Measurements from ENCODE around the genes ZNF736 and TPST1.

DNA sequence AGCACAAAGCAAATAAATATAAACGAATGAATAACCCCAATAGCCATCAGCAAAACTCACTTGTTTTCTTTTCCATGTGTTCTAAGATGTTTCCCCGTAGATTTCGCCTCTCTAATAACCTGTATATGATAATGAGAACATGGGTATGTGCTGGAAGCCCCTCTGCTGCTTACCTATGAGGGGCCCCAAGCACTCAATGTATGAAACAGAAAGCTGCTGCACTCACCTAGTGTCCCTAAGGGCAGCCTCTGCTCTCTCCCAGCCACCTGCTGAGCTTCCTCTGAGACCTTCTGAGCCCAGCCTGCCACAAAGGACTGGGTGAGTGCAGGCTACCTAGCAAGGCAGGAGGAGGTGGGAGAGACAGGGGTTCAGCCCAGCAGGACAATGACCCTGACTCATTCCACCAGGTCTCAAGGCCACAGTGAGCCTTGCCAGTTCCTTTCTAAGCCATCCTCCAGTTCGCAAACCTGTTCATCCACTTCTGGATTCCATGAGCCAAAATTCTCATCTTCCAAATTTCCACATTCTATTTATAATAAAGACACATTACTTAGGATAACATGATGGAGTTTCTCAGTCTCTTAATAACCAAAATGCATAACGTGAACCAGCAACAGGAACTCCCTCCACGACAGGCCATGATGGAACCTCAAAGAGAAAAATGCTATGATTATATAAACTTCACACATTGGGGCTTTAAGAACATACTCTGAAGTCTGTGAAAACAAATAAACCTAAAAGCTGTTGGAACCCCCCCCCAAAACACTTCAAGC is 16.2 kb downstream of the VOPP1 start:
- PRO-cap, result no peak

GRCh38 chr7:55593585-55593923 is 21.3 kb upstream of the VOPP1 start:
- PRO-cap, result unidirectional peak, plus-strand start at chr7:55593827

- PRO-cap, result no peak
Measured at GRCh38 chr7:56055346-56055788, 3.8 kb downstream of the CCT6A start.

DNA sequence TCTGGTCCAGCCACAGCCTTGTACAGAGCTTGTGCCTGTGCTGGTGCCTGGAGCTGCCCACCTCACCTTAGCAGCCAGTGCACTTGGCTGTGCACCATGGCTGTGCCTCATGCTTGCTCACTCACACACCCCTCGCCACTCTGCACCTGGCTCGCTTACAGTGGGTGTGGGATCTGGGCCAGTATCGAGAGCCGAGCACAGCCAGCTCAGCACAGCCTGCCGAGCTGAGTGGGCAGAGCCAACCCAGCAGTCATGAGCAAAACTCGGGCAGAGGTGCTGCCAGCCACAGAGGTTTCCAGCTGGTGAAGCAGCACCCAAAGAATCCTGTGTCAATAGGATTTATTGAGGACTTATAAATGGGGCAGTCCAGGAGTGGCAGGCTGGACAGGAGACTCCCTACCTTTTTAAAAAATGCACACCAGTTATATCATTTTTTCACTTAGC is 140.0 kb upstream of the NUPR2 start:
- PRO-cap, result no peak

- PRO-cap, result no peak
Measured at GRCh38 chr7:57203475-57203910, 71.3 kb upstream of the ZNF479 start.

DNA sequence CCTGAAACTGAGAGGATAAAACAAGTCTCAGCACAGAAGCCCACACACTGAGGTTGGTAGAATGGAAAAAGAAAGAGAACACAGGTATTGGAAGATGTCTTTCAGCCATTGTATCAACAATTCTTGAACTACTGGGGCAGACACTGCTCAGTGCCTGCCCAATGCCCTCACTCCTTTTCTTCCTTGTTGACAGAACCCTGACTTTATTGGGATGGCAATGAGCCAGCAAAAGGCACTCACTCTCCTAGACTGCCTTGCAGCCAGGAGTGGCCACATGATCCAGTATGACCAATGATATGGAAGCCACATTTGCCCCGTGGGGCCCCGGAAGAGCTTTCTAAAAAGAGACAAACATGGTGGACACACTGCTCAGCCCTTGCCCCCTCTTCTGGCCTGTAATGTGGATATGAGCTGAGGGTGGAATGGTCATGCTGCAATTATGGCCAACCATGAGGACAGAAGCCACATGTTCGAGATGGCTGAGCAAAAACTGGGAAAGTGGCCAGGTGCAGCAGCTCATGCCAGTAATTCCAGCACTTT is 88.5 kb upstream of the ZNF716 start:
- PRO-cap, result no peak

GRCh38 chr7:57375579-57376368 is 74.2 kb upstream of the ZNF716 start:
- PRO-cap, result no peak

DNA sequence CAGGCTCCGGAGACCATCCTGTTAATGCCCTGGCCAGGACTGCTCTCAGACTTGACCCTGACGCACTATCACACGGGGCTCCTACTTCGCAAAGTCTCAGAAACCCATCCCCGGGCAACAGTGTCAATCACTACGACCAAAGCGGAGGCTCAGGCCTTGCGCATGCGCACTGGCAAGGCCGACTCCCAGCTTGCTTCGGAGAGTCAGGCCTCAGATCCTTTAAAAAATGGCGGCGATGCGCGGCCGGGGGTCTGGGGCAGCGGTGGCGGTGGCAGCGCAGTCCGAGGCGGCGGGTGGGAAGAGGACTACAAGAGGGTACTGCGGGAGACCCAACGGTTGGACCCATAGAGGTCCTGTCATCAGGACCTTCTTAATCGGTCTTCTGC is 196.9 kb downstream of the ZNF716 start:
- PRO-cap, result no peak

DNA sequence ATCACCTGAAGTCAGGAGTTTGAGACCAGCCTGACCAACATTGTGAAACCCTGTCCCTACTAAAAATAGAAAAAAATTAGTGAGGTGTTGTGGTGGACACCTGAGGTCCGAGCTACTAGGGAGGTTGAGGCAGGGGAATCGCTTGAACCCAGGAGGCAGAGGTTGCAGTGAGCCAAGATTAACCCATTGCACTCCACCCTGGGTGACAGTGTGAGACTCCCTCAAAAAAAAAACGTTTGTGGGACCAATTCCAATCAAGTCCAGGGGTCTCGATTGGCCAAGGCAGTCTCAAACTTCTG is 333.6 kb downstream of the ZNF716 start:
- PRO-cap, result unidirectional peak, plus-strand start at position 224 of the sequence

DNA sequence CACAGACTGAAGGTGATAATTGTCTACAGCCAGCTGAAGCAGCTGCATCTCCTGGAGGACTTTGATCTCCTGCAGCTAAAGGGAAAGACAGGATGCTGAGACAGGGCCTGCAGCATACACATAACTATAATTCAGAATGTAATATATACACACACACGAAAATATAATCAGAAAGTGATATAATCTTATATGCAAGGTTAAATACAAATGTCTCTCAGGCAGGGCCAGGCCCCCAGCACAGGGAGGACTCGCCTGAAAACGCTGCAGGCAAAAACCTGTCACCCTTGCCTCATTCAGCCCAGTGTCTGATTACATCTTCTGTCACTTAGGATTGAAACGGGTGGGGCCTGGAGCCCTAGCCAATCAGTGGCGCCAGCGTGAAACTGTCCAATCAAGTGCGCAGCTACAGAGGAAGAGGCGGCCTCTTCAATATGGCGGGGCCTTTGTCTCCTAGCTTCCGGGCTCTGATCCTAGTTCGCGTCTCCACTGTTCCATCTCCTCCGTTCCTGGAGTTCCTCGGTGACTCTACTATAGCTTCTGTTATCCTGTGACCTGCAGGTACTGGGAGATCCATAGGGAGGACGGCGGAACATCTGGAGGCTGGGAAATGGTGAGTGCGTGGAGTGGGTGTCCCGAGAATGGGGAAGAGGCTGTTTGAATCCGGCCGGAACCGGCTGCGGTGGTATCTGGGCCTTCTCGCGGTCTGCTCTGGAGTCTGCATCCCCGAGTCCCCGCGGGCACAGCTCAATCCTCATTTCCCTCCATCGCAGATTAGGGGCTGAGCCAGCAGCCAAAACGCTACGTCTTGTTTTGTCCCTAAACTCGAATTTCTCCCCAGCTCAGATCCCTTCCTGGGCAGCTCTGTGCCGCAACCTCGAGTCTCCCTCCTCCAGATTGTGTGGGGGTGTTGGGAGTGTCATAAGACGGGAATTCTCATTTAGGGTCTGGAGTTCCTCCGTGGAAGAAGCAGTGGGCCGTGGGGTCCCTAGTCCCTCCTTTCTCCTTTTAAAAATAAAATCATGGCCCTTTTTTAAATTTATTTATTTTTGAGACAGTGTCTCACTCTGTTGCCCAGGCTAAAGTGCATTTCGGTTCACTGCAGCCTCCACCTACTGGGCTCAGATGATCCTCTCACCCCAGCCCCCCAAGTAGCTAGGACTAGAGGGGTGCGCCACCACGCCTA is at the start of gene ZNF736:
Gene ZNF736, plus strand, starts transcription at position 418 of the 1,183 bp plus-strand sequence.
- PRO-cap, result bidirectional peak, plus-strand start at position 473 of the sequence, minus-strand start at position 307 of the sequence

GRCh38 chr7:64500349-64501386 is 62.2 kb downstream of the ZNF680 start:
- PRO-cap, result no peak

DNA sequence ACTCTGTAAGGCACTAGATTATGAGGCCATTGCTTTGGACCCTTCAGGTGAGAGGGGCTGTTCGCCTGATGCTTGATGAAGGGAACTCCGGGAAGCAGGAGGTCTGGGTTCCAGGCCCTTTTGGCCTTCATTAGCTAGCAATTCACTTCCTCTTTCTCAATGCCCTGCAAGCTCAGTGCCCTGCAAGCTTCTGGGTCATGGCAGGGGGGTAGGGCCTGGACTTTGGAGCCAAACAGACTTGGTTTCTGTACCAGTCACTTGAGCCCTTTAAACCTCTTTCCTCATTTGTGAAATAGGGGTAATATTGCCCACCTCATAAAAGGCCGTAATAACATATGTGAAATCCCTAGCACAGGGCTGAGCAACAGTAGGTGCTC is 1.1 kb downstream of the ASL start:
- PRO-cap, result unidirectional peak, minus-strand start at position 161 of the sequence; unidirectional peak, minus-strand start at position 197 of the sequence

- PRO-cap, result no peak
Measured at GRCh38 chr7:66077617-66078510, 2.2 kb downstream of the ASL start.

DNA sequence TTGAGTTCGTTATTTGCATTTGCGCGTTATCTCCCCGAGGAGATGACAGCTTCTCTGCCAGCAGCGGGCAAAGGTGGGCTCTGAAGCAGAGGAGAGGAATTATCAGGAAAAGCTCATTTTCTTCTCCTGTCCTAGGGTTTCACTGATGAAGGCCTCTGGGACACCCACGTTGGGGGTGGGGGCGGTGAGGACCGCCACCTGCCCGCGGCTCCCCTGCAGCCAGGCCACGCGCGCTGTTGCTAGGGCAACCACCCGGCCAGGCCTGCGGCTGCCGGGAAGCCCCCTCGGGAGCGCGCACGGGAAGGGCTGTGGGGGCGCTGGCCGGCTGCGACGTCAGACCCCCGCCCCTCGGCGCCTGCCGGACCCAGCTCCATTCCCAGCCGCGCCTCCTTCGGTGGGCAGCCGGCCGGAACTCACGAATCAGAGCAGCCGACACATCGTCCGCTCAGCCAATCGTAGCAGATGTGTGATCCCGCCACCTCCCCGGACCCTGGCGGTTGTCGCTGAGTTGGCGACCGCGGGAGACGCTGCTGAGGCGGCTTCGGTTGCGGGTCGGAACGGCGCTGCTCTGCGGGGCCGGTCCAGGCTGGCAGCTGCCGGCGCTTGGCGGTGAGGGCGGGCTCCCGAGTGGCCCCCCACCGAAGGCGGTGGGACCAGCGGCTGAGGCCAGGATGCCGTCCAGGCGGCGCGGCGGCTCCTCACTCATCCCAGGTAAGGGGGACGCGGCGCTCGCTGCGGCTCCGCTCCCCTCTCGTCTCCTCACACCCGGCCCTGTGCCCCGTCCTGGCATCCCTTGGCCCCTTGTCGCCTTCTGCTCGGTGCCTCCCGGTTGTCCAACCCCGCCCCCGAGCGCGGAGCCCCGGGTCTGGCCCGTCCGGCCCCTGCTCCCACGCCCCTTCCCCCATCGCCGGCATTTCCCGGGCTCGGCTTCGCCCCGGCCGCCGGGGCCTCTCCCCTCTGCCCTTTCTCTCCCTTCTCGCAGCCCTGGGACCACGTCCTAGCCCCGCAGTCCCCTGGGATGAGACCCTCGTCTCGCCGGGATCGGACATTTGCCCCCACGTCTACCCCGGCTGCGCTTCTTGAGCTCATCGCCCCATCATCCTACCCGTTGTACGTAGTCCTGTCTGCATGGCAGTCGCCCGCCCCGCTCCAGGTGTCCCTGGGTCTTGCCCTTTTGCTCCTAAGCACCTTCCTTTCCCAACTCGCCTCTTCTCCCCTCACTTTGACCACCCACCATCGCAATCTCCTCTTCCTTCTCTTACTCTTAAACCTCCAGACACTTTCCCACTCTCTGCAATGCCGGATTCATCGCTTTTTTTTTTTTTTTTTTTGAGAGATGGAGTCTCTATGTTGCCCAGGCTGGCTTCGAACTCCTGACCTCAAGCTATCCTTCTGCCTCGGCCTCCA is at the start of gene TPST1:
Gene TPST1, plus strand, starts transcription at position 523 of the 1,407 bp plus-strand sequence.
- PRO-cap, result bidirectional peak, plus-strand start at position 523 of the sequence, minus-strand start at position 375 of the sequence

- PRO-cap, result no peak
Measured at GRCh38 chr7:66333344-66333853, 128.3 kb downstream of the TPST1 start.

DNA sequence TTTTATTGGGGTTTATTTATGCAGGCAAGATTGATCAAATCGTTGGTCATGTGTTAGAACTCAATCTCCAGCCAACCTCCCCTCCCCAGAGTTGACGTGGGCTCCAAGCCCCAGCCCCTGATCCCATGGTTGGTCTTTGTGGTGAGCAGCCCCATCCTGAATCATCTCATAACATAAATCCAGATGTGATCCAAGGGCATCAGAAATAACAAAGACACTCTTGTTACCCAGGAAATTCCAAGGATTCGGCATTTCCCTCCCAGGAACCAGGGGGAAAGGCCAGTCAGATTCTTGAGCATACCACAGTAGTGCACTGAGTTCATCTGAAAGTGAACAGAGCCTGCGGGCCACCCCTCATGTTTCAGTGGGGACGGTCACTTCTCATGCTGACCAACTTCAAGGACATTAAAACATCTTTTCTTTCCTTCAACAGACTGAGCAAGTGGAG is 151.3 kb downstream of the TPST1 start:
- PRO-cap, result no peak

GRCh38 chr7:66456455-66456772 is 172.3 kb upstream of the KCTD7 start:
- PRO-cap, result no peak

GRCh38 chr7:66522225-66522638 is 106.4 kb upstream of the KCTD7 start:
- PRO-cap, result no peak

GRCh38 chr7:66678679-66679387 is 50.2 kb downstream of the KCTD7 start:
- PRO-cap, result no peak

DNA sequence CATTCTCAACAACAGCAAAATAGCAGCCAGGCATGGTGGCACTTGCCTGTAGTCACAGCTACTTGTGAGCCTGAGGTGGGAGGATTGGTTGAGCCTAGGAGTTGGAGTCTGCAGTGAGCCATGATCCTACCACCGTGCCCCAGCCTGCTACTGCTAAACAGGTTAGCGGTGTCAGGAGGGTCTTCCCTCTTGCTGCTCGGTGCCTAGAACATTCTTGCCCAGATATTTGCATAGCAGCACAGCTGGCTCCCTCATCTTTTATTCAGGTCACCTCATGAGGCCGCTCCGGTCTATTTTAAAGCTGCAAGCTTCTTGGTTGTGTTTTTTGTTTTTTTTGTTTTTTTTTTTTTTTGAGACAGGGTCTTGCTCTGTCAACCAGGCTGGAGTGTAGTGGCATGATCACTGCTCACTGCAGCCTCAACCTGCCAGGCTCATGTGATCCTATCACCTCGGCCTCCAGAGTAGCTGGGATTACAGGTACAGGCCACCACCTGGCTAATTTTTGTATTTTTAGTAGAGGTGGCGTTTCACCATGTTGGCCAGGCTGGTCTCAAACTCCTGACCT is 2.8 kb upstream of the RABGEF1 start:
- PRO-cap, result no peak